Ishikawa (cell line): ENCODE measurements around the gene MAP2K6.

DNA sequence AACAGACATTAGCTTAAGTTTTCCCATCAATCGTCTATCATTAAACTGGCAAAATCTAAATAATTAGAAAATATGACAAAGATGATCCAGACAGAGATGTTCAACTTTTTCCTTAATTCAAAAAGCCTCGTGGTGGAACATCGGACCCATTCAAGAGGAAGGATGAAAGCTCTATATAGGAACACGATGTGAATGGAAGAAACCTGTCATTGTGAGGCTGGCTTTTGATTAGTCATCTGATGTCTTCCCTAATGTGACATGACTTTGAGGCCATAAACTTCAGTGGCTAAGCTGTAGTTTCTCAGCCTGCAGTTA lies 1.0 kb downstream of the AMZ2 start:
- RRBS, result no CpG with 5 or more reads among the region's 4 CpGs

DNA sequence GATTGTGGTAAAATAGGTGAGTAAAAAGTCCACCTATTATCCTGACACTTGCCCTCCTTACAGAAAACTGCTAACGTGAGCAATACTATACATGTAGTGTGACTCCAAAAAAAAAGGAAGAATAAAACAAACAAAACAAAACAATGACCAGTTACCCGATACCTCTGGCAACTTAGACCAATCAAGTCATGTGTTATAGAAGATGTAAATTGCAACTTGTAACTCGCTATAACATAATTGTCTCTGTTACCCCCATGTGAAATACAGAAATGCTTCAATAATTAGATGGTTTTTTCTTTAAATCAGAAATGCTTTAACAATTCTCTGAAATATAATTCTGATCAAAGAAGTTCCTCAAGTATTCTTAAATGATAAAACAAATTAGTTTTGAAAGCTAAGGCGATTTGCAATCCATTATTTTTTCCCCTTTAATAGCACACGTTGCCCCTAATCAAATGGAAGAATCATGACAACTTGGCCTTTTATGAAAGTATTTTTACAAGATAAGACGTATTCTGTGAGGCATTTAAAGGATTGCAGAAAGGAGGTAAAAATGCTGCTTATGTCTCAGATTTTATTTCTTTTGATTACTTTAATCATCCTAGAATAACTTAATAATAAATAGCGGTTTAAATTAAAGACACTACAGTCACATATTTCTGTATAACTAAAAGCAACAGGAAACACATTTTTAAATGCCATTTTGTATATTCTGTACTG lies 20.0 kb downstream of the AMZ2 start:
- RRBS, result no CpG with 5 or more reads among the region's 7 CpGs

DNA sequence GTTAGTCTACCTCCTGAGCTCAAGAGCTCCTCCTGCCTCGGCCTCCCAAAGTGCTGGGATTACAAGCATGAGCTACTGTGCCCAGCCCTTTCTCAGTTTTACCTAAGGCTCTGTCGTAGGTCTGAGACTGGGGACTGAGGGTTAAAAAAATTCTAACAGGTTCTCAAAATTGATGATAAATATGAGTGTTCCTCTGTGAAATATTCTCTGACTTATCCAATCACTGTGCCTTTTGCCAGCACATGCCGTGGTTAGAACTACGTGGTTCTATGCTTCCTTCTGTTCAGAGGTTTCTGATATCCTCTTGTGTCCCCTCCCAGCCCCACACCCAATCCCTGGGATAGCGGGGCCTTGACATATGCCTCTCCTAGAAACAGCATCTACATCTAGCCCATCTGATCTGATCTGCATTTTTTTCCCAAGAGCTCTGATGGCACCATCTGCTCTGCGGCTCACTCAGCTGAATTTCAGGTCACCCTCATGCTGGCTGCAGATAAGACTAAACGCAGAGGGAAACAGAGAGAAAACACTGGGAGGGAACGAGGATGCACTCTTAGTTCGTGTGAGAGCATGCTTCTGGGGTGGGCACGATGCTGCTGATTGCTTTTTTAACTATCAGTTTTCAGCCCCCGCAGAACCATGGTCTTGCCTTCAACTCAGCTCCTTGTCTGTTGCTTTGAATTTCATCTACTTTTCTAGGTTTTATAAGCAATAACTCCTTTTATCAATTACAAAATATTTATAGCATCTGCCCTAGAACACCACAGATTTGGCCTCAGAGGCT lies 10.7 kb downstream of the WIPI1 start:
- RRBS, result no CpG with 5 or more reads among the region's 11 CpGs

- RRBS, result no CpG with 5 or more reads among the region's 2 CpGs
Observed at GRCh38 chr17:68573512-68573980, 27.6 kb downstream of the FAM20A start.

- RRBS, result no CpG with 5 or more reads among the region's 3 CpGs
Observed at GRCh38 chr17:68575883-68576200, 25.3 kb downstream of the FAM20A start.

GRCh38 chr17:68579255-68579673 lies 21.9 kb downstream of the FAM20A start:
- RRBS, result no CpG with 5 or more reads among the region's 3 CpGs

DNA sequence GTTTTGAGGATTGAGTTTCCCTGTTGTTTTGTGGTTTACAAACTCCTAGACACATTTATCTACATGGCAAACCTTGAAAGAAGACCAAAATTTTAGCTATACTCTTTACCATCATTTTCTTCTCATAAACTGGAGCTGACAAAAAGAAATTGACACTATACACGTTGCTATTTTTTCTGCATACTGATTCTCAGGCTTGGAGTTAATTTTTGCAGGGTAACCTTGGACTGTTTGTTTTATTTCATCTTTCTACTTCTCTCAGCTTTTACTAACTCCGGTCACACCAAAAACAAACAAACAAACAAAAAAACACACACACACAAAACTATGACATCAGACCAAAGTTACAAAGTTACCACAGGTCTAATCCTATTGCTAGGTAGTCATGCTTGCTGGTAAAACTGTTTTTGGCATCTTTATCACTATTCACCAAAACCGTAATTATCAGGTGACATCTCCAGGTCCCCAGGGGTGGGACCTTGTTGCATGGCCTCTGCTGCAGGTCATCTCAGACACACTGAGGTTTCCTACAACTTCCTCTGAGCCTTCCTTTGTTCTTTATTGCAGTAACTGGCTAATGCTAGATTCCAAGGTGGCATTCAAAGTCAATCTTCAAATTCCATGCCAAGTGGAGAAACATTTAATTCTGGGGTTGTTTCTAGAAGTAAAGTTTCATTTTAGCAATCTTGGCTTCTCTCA lies 162.4 kb downstream of the ABCA8 start:
- RRBS, result no CpG with 5 or more reads among the region's 3 CpGs

DNA sequence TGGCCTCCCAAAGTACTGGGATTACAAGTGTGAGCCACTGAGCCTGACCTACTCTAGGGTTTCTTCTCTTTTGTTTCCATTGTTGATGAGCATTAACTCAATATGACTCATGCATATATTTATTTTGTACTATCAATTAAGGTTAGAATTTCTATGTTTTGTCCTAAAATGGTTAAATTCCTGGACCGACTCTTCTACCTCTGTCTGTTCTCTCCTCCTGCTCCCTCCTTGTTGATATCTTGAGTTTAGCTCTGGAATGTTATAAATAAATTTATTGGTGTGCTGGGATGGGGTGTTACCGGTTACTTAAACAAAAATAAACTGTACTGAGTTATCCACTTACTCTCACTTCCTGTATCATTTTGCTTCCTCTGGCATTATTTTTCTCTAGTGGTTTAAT lies 120.2 kb downstream of the ABCA8 start:
- RRBS, result no CpG with 5 or more reads among the region's 2 CpGs

GRCh38 chr17:68954161-68954536 lies 1.0 kb downstream of the ABCA8 start:
- RRBS, result no CpG with 5 or more reads among the region's 2 CpGs

DNA sequence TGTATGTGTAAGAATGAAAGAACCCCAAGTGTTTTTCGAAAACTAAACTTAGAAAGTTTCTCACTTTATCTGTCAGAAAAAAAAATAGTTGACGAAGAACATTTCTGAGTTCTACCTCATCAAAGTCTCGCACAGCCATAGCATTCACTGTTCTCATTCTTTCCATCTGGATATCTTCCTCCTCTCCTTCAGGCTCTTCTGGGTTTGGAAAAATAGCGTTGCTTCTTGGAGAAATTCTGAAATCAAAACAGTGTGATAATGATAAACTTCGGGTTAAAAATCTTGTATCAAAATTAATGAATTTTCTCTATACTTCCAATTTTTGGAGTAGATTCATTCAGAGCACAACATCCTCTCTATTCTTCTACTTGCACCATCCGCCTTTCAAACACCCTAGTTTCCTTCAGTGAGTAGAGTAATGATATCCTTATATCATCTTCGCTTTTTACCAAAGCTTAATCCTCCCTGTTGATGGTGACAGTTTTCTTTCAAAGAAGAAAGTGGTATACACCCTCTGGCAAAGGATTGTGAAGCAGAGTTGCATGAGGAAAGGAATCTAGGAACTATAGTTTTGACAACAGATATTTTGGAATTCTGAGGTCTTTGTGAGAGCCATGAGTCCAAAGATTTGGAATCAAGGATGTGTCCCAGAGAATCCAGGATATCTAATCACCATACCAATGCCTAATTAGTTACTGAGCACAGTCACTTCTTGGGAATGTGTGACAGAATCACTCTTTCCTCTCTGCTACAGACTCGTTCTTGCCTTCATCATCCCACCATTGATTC lies 35.7 kb upstream of the ABCA8 start:
- RRBS, result no CpG with 5 or more reads among the region's 8 CpGs

DNA sequence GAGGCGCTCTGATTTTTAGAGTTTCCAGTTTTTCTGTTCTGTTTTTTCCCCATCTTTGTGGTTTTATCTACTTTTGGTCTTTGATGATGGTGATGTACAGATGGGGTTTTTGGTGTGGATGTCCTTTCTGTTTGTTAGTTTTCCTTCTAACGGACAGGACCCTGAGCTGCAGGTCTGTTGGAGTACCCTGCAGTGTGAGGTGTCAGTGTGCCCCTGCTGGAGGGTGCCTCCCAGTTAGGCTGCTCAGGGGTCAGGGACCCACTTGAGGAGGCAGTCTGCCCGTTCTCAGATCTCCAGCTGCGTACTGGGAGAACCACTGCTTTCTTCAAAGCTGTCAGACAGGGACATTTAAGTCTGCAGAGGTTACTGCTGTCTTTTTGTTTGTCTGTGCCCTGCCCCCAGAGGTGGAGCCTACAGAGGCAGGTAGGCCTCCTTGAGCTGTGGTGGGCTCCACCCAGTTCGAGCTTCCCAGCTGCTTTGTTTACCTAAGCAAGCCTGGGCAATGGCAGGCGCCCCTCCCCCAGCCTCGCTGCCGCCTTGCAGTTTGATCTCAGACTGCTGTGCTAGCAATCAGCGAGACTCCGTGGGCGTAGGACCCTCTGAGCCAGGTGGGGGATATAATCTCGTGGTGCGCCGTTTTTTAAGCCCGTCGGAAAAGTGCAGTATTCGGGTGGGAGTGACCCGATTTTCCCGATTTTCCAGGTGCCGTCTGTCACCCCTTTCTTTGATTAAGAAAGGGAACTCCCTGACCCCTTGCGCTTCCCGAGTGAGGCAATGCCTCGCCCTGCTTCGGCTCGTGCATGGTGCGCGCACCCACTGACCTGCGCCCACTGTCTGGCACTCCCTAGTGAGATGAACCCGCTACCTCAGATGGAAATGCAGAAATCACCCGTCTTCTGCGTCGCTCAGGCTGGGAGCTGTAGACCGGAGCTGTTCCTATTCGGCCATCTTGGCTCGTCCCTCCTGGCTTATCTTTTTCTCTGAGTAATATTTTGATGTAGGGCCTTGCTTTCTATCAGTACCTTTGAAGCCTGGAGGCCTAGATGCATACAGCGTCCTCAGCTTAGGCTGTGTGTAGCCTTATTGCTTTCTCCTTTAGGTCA lies 49.3 kb upstream of the ABCA8 start:
- RRBS, result no CpG with 5 or more reads among the region's 36 CpGs

GRCh38 chr17:69084840-69085476 lies 24.2 kb upstream of the ABCA9 start:
- RRBS, result no CpG with 5 or more reads among the region's 13 CpGs

GRCh38 chr17:69122025-69122458 lies 19.7 kb downstream of the ABCA6 start:
- RRBS, result no CpG with 5 or more reads among the region's 5 CpGs

- RRBS, result no CpG with 5 or more reads among the region's 30 CpGs
Observed at GRCh38 chr17:69414313-69415336, at the start of gene MAP2K6. TSS of gene MAP2K6 (plus strand) at chr17:69414697.

DNA sequence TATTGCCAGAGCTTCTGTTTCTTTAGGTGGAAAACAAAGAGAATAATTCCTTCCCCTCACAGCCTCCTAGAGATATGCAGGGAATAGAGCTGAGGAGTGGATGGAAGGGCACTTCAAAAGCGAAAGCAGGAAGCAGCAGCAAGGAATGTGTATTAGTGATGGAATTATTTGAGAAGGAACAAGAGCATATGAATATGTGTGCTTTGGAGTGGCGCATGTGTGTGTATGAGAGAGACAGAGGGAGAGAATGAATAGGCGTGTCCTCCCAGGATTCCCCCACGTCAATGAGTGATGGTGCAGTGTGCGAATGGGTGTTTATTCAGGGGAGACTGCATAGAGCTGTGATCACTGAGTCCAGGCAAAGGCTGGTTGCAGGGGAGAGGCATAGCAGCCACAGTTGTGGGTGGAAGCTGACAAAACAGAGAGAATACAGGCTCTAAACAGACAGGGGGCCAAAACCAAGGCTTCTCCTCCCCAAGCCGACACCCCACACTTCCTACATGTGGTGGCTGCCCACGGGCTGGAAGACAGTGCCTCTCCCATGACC lies 10.2 kb upstream of the SOX9 start:
- RRBS, result no CpG with 5 or more reads among the region's 7 CpGs

GRCh38 chr17:72121340-72122337 lies 819 bp downstream of the SOX9 start:
- RRBS, result 2% methylated on average over 30 of the region's 81 CpGs

GRCh38 chr17:72192258-72192595 lies 71.4 kb downstream of the SOX9 start:
- RRBS, result no CpG with 5 or more reads among the region's 3 CpGs

- RRBS, result no CpG with 5 or more reads among the region's 1 CpG
Observed at GRCh38 chr17:72337195-72337593, 216.4 kb downstream of the SOX9 start.

DNA sequence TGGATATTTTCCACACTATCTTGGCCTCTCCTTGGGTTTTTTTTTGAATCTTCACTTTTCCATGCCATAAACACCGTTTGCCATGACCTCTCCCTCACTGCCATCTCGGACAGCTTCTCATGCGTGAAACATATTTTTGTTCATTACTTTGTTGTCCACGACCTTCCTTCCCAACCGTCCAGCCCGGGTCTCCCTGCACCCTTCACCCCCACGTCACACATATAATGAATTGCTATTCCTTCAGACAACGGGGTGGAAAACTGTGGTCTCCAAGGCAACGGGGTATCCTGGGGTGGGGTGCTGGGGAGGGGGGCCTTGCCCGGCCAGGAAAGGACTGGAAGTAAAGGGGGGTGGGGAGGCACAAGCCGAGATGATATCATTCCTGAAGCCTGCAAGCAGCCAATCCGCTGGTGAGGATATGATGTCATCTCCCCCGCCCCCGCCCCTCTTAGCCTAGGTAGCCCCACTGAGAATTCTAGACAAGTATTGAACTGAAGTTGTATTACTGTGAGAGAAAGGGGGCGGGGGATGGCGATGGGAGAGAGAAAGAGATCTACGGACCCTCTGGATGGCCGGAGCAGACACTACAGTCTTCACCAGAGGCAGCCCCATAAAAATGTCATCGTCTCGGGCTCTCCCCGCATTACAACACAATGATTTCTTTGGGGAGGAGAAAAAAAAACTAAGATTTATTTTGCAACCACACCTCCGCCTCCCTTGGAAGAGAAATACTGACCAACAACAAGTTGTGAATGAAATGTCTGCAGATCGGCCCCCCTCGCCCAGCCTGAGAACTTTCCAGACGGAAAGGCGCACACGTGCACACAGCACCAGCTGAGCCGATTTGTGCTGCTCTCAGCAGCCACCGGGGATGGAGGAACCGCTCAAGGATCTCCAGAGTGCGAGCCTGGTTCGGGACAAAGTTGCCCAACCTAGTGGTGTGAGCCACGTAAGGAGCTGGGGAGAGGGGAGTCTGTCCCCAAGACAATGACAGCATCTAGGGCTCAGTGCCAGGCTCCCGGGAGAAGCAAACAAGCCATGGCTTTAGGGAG lies 221.9 kb downstream of the SOX9 start:
- RRBS, result 0% methylated on average over 1 of the region's 34 CpGs

DNA sequence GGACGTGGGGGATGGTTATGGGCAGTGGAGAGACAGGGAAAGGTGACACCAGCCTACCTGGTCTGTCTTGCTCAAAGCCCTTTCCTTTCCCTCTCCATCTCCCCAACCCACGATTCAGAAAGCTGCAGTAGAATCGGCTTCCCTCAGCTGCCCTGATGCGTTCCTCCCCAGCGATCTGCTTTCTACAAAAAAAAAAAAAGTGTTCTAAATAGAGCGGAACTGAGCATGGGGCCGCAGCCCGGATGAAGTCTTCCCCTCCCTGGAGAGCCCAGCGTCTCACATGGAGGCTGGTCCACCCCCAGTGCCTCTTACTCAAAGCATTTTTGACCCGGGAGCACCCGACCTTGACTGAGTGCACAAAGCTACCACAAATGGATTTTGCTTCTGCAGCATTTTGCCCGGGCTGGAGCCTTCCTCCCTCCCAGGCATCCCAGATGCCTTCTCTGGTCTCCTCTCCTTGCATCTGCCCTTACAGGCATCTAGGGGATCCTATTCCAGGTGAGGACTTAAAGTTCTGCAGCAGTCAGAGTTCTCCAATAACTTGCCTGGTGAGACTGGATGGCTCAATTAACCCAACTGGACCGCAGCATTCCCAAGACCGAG lies 271.8 kb downstream of the SOX9 start:
- RRBS, result 3% methylated on average over 5 of the region's 14 CpGs